Left ventricle myocardium (tissue), 1 donor: ENCODE measurements around the genes NPHS2 and XPR1.

GRCh38 chr1:179127204-179127525 lies 45.3 kb downstream of the TOR3A start:
- PRO-cap, result no peak

DNA sequence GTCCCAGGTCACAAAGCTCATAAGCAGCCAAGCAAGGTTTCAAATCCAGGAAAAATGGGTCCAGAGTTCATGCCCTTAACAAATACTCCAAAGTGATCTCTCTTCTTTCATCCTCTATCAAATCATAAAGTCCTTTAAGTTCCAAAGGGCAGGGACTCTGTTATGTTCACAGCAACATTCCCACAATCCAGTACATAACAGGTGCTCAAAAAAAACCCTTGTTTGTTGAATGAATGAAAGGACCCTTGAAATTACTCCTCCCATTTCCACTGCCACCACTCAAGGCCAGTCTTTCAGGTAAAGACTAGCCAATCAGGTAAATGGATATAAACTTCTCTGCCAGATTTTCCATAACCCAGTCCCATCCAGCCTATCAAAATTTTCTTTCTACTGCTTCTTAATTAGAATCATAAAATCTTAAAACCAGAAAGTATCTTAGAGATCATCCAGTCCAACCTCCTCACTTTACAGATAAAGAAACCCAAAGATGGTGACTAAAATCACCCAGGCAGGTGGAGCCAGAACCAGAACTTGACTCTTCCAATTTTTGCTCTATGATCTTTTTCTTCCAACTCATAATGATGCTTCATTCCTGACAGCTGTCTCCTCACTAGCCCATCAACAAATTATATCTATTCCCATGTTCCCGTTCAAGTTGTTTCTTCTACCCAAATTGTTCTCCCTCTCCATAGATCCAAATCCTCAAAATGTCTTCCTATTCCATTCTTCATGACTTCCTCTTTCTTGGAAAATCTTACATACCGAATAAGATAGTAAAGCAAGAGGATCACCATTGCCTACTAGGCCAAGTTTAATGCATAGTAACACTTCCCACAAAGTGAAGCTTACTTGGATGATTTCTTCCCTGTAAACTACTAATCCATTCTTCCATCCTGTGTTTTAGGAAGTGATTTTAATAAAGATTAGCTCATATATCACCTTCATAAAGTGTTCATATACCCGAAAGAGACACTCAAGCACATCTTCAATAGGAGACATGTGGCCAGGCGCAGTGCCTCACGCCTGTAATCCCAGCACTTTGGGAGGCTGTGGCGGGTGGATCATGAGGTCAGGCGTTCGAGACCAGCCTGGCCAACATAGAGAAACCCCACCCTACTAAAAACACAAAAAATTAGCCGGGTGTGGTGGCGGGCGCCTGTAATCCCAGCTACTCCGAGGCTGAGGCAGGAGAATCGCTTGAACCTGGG lies 2.3 kb downstream of the ABL2 start:
- PRO-cap, result no peak

GRCh38 chr1:179228756-179229178 lies 710 bp downstream of the ABL2 start:
- PRO-cap, result unidirectional peak, plus-strand start at chr1:179229077

DNA sequence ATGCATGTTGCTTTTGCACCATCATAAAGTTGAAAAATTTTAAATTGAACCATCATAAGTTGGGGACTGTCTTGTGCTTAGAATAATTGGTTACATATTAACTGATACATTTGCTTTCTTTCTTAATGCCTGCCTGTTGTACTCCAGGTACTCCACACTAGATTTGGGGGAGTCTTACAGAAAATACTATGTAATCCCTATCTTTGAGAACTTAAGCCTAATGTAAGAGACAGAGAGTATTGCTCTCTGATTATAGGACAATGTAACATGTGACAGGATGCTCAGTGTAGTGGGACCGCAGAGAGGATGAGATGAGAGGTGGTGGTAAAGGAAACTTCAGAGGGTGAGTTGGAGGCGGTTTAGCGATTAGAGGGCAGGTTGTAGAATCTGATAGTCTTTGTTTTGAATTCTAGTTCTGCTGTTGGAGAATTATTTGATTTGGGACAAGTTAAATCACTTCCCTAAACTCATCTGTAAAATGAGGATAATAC lies 5.3 kb downstream of the SOAT1 start:
- PRO-cap, result no peak

DNA sequence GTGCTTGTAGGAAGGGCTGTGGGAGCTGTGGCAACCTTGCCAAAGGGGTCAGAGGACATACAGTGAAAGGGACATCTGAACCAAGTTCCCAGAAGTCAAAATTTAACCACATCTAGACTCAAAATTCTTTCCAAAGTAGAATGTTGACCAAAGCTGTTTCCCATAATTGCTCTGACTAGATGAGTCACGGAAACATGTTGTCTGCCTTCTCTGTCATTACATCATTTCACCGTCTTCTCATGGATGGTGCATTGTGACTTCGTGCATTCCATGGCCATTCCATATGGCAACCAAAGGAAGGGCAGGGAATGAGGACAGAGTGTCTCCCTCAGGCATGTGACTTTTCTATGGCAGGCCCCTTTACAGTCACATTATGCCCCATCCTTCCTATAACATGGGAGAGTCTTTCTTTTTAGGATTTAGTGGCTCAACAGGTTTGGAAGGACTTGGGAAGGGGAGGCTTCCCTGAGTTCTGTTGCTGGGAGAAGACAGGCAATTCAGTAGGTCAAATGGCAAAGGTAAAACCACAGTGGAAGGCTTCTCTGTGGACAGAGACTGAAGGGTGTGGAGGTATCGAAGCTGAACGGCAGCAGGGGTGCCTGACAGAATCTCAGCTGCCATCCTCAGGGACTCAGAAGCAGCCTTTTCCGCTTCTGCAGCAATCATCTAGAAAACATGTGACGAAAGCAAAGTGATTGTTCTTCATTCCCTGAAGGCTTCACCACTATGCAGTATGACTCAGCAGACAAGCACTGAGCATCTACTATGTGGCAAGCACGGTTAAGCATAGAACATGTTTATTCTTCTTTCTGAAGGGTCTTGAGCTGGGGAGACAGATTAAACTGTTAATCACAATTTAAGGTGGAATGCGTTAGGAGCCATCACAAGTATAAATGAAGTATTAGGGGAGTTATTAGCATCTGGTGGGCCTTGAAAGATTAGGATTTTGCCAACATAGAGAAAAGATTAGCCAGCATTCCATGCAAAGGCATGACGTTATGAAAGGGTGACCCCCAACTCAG lies 24.7 kb downstream of the NPHS2 start:
- PRO-cap, result no peak

DNA sequence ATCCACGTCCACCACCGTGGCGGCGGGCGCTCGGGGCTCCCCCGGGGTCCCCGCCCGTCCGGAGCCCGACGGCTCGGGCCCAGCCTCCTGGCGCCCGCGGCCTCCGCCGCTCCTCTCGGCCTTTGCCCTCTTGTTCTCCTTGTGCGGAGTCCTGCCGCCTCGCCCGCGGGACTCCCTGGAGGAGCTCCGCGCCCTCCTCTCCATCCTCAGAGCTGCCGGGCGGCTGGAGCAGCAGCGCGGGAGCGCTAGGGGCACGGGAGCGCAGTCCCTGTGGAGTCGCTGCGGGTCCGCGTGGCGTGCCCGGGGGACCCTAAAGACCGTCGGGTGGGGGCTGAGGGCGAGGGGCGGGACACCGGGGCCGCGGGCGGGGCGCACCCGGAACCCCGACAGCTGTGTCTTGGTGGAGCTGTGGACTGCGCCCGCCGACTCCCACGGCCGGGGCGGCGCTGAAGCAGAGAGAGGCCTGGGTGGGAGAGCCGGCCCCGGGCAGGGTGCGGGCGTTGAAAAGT lies at the start of gene NPHS2:
NPHS2 (minus strand) TSS at position 288 of the 509 bp plus-strand sequence.
- PRO-cap, result no peak

DNA sequence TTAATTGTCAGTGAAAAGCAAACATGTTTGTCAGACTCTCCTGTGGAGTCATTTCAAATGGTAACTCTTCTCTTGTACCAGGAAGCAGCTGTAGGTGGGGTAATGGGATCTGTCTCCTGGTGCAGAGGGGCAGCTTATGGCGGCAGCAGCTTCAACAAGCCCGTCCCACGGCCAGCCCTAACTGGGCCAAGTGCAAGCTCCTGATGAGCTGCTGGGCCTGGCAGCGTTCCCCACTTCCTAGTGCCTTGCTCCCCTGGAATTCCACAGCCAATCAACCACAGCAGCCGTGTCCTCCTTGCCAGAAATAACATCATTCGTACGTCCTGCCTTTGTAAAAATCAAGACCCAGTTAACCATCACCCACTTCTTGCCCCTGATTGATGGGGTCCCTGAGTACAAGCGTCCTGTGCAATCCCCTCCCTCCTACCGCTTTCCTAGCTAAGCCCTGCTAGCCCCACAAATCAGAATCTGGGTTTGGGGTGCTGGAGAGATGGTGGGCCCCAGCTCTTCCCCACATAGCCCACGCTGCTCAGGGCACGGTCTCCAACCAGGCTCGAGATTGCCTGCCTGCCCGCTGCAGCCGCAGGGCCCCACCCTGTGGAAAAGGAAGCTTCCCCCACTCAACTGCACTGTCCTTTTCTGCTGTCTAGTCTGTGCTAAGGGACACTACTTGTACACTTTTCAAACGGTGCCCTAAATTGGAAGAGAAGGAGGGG lies 61.2 kb downstream of the TOR1AIP2 start:
- PRO-cap, result unidirectional peak, minus-strand start at position 194 of the sequence

DNA sequence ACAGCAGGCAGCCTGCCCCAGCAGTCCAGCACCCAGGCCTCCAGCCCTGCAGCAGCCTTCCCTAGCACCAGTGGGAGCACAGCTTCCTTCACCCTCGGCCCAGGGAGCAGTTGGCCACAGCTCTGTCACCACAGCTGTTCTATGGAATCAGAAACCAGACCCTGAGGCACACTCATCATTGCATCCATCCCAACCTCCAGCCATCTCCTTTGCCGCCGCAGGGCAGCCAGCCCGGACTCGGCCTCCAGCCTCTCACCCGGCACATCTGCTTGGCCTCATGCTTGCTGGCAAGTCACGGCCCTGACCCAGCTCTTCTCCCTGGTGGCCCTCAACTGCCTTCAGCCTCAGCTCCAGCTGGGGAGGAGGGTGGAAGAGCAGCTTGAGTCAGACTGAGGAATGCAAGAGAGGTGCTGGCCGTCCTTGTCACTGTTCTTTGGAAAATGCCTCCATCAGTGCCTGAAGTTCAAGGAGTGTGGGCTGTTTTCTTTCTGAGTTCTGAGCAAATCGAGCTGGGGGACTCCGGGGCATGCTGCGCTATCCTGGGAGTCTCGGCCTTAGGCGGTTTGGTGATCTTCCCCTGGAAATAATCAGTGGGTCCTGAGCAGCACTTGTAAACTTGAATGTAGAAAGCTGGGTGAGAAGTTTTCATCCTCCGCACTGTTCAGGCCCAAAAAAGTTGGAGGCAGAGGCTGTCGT lies 59.7 kb downstream of the TOR1AIP2 start:
- PRO-cap, result no peak

DNA sequence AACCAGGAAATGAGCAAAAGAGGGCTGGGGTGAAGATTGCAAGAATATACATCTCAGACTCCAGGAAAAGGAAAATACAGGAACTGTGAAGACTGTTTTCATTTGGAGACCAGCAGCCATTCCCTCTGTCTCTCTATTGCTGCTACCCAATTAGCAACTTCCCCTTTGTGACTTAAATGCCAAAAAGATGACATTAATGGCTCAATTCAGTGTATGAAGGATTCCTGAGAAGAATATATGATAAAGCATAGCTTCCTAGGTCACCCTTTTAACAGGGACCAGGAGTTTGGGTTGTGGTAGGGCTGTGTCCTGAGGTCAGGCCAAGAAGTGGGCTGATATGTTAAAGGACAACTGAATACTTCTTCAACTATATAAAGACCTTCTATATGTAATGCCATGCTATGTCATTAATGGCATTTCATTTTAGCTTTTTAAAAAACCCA lies 31.5 kb upstream of the CEP350 start:
- PRO-cap, result no peak

DNA sequence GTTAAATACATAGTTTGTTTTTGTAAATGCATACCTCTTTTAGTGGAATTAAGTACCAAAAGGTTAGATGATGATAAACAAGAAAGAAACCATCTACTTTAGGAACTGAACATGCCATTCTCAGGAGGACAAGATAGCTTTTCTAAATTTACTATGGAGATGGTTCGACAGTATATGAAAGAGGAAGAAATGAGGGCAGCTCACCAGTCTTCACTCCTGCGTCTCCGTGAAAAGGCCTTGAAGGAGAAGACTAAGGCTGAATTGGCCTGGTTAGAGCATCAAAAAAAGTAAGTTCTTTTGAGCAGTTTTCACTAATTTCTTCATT lies 99.0 kb downstream of the CEP350 start:
- PRO-cap, result no peak

DNA sequence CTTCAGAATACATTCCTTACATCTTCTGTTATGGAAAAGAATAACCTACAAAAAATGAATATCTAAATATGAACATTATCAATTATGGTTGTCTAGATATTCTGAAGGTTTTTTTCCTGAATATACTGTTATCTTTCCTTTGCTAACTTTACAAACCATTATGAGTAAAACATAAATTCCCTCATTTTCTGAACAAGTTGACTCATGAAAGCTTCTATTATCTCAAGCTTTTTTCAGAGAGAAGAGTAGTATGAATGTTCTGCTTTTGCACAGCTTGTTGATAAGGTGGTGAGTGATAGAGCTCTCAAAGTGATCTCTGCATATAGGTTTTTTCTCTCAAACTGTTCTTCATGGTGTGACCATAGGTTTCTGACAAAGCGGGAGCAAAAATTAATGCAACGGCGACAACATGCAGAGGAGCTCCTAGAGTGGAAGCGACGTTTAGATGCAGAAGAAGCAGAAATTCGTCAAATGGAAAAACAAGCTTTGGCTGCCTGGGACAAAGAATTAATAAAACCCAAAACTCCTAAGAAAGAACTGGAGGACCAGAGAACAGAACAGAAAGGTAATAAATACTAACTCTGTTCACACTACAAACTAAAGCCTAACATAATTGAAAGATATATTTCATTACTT lies 79.9 kb upstream of the QSOX1 start:
- PRO-cap, result no peak

DNA sequence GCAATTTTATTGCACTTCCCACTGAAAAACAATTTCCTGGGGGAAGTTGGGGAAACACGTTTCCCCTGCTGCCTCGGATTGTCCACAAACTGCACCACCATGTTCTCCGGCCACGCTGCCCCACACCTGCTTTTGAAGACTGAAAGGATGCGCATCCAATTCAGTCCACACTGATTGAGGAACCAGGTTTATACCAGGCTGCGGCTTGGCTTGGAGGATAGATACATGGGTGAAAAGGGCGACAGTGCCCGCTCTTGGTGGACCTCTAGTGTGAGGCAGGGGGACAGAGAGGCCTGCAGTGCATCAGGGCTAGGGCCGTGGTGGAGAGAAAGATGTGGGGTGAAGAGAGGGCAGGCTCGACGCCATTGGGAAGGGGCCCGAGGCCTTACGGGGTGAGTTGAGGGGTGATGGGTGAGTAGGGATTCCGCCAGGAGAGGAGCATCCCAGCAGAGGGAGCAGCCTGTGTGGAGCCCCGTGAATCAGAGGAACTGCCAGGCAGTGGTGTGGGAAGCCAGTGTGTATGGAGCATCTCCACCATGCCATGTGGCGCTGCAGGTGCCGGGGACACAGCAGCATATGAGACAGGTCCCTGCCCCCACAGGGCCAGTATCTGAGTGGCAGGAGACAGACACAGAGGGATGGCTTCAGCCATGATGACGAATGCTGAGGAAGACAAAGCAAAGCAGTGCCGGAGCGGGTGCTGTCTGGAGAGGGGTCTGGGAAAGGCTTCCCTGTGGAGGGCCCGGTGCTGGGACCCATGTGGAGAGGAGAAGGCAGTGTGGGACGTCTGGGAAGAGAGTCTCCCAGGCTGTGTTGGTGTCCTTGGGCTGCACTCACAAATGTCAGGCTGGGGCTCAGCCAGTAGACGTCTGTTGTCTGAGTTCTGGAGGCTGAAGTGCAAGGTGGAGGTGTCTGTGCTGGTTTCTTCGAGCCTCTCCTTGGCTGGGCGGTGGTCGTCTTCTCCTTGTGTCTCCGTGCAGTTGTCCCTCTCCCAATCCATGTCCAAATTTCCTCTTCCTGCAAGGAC lies 36.6 kb downstream of the QSOX1 start:
- PRO-cap, result no peak

DNA sequence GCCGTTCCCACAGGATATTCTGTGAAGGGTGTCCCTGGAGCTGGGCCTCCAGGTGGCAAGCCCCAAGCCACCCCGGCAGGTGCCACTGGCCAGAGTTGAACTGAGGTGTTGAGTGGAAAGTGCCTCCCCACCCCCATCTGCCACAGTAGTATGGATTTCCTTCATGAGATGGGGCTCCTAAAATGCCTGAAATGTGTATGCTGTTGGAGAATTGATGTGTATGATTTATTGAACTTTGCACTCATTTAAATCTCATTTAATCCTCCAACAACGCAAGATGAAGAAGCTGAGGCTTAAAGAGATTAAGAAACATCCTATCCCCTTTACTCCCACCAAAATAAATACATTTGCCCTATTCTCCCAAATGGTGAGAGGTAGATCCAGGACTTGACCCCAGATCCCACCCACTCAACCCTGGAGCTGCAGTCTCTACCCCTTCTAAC lies 29.7 kb upstream of the LHX4 start:
- PRO-cap, result no peak

DNA sequence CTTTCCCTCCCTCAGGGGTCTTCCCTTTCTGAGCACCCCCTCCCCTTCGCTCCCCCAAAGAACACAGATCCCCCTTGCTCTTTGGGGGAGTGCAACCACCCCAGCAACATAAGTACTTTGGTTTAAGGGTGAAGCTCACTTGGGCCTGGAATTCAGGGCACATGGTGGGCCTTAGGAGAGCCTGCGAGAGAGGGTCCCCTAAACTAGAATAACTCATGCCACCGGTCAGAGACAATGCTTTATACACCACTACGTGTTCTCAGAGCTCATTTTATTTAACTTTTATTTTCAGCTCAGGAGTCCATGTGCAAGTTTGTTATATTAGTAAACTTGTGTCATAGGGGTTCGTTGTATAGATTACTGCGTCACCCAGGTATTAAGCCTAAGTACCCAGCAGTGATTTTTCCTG lies 12.7 kb upstream of the LHX4 start:
- PRO-cap, result no peak

- PRO-cap, result no peak
Measured at GRCh38 chr1:180230463-180230935, 435 bp downstream of the LHX4 start.

GRCh38 chr1:180502771-180503319 lies 468 bp upstream of the ACBD6 start:
- PRO-cap, result bidirectional peak, plus-strand start at chr1:180503029, minus-strand start at chr1:180502850

GRCh38 chr1:180503320-180503746 lies 956 bp upstream of the ACBD6 start:
- PRO-cap, result no peak

GRCh38 chr1:180631722-180632895 lies at the start of gene XPR1:
Gene XPR1, plus strand, starts transcription at chr1:180632022.
- PRO-cap, result bidirectional peak, plus-strand start at chr1:180632061, minus-strand start at chr1:180631863; bidirectional peak, plus-strand start at chr1:180632489, minus-strand start at chr1:180632463

DNA sequence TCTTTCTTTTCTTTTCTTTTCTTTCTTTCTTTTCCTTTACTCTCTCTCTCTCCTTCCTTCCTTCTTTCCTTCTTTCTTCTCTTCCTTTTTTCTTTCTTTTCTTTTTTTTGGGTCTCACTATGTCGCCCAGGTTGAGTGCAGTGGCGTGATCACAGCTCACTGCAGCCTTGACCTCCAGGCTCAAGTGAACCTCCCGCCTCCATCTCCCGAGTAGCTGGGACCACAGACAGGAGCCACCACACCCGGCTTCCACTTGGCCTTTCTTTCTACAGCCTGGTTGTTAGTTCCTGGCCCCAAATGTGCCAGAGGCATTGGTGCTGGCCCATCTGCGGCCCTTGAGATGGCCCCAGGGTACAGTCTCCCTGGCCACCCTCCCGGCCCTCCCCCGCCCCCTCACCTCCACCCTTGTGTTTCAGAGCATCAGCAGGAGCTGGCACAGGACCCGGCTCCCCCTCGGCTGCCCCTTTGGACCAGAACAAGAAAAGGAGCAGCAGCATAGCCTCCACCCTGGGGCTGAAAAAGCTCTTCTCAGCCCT lies 28.0 kb downstream of the KIAA1614 start:
- PRO-cap, result no peak

DNA sequence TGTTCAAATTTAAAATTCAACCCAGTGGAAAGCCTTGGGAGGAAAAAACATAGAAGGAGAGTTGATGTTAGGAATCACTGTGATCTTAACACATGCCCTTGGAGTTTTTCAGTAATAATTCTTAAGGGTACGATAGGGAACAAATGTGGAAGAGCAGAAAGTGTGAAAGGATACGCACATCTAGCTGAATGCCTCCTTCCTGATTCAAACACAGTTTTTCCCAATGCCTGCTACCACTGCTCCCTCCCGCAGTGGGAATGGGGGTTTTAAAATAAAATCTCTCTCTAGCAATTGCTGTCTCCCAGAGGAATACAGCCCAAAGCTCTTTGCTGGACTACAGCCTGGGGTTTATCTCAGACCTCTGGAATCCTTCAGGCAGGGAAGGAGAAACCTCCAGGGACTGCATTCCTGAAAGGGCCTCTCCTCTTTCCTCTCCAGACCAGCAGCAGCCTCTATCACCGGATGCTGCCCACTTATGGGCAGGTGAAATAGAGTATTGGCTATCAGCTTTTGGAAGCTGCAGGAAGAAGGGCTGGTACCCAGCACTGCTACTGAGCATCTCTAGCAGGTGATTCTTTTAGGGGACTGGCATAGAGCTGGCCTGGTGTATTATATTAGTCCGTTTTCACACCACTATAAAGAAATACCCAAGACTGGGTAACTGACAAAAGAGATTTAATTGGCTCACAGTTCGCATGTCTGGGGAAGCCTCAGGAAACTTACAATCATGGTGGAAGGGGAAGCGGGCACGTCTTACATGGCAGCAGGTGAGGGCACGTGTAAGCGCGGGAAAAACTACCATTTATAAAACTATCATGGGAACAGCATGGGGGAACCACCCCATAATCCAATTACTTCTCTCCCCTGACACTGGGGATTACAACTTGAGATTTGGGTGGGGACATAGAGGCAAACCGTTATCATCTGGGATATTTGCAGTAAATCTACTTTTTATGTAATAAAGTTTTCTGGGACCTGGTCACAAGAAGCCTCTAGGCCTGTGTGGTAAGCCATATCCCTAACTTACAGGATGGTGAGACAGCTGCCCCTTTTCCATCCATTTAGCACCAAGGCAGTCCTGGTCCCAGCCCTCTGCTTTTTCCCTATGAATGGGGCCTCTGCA lies 6.5 kb downstream of the IER5 start:
- PRO-cap, result bidirectional peak, plus-strand start at position 351 of the sequence, minus-strand start at position 259 of the sequence